ENCODE results near the genes ZNF106, TMEM62, CKMT1B and WDR76.

- PRO-cap: no peak
Measured at GRCh38 chr15:42364905-42365147, 5.5 kb downstream of the CAPN3 start.

DNA sequence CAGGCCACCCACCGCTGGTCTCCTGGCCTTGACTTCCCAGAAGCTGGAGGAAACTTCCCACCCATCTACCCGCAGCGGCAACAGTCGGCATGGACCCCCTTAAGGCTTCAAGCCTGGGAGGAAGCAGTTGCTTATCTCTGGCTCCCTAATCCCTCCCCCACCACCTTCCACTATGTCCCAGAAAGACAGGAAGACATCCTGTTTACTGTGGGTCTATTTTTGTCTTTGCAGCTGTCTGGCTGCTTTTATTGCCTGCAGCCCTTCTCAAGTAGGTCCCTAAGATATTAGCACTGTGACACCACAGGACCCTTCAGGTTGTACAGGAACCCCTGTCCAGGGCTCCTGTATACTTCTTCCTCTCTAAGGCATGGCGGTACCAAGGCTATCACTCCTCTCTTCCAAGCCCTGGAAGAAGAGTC, 27.0 kb downstream of the CAPN3 start:
- PRO-cap: no peak

- PRO-cap: unidirectional peak, minus-strand start at chr15:42490827; bidirectional peak, plus-strand start at chr15:42491252, minus-strand start at chr15:42491123
Measured at GRCh38 chr15:42490190-42491372, at the start of gene ZNF106. Gene ZNF106 (minus strand): TSS chr15:42491141.

DNA sequence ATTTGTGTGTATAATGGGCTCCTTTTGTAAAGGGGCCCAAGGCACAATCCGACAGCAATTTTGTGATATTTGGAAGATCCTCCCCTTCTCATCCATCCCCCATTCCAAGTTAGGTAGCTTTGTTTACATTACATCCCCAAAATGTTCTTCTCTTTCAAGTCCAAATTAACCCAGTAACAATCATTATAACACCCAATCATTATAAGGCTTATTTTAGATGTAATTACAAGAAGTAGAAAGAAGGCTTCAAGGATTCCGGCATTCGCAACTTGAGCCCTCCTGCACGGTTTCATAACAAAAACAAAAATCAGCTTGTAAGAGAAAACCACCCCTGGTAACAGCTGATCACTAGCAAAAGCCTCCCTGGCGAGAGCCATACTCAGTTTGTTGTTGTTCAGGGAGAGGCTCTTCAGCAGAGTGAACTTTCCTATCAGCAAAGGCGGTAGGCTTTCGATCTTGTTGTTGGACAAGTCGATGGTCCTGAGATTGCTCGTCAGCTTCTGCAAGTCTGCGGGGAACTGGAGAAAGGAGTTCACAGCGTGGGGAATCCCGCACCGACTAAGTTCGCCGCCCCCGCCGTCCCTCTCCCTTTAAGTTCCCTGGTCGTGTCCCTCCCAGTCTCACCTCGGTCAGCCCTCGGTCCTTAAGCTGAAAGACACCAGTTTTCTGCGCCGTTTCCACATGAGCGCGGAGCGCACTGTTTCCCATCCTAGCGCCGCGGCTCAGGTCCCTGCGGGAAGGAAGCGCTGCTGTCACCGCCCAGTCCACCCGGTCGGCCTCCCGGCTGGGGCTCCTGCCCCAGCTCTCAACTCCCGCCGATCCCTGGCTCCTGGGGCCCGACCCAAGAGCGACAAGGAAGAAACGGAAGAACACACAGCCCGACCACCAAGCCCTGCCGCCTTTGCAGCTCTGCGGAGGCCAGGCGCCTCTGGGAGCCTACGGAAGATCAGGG, 590 bp downstream of the LRRC57 start:
- PRO-cap: unidirectional peak, plus-strand start at position 376 of the sequence; bidirectional peak, plus-strand start at position 661 of the sequence, minus-strand start at position 638 of the sequence

GRCh38 chr15:42686059-42686646, 50.8 kb downstream of the CDAN1 start:
- PRO-cap: no peak

DNA sequence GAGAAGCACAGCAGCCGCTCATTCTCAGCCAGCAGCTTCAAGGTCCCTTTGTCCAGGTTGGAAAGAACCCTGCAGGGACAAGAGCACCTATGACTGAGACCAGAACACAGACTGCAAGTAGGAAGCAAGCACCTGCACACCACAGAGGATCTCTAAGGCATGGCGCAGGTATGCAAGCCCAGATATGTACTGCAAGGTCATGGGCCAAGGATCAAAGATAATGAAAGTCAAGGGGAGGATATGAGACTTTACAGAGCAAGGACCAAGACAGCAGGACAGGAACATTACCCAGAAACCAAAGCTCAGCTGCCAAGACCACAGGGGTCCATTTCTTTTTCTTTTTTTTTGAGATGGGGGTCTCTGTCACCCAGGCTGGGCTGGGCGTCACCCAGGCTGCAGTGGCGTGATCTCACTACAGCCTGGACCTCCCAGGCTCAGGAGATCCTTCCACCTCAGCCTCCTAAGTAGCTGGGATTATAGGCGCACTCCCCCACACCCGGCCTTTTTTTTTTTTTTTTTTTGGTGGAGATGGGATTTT, 2.6 kb downstream of the CDAN1 start:
- PRO-cap: no peak

DNA sequence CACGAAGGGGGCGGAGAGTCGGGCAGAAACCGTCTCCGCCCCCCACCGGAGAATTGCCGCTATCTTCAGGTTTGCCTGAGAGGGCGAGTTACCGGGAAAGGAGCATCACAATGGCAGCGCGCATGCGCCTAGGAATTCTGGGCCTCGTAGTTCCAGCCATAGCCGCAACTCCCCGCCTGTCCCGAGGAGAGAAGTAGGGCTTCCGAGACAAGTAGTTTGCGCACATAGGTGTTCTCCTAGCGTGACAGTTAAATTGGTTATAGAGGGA, 296 bp upstream of the TTBK2 start:
- PRO-cap: bidirectional peak, plus-strand start at position 86 of the sequence, minus-strand start outside the sequence

DNA sequence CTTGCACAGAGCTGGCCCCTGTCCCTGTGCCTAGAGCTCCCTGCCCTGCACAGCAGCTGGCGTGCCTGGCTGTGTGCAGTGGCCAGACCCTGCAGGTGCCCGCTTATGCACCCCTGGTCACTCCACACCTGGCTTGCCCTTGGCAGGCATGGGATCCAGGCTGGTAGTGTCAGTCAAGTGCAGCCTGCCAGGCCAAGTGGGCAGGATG, 88.6 kb upstream of the TTBK2 start:
- PRO-cap: no peak

DNA sequence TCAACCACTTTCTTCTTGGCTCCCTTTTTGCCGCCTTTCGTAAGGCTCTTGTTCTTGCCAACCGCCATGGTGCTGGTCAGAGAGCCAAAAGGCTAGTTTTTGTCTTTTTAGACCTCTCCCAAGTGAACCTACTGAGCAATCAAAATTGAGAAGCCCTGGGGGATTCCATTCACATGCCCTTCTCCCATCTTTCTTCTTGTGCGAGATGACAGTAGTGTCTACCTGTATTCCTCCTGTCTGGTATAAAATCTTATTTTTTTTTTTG, 10.5 kb upstream of the UBR1 start:
- PRO-cap: no peak

GRCh38 chr15:43133285-43134058, at the start of gene TMEM62:
Gene TMEM62 (plus strand): TSS chr15:43133586.
- PRO-cap: bidirectional peak, plus-strand start at chr15:43133586, minus-strand start at chr15:43133523; bidirectional peak, plus-strand start at chr15:43133721, minus-strand start at chr15:43133697; bidirectional peak, plus-strand start at chr15:43133981, minus-strand start at chr15:43133971

DNA sequence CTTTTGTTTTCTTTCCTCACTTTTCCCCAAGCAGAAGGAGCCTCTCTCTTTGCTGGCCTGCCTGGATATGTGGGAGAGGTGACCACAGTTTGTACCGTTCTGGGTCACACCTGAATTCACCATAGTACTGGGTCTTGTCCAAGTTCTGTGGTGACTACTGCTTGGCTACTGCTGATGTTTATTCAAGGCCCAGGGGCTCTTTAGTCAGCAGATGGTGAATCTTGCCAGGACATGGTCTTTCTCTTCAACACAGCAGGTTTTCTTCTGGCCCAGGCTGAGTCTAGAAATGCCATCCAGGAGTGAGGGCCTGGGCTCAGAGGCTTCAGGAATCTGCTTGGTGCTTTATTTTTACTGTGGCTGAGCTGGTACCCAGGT, 17.0 kb upstream of the CCNDBP1 start:
- PRO-cap: no peak

DNA sequence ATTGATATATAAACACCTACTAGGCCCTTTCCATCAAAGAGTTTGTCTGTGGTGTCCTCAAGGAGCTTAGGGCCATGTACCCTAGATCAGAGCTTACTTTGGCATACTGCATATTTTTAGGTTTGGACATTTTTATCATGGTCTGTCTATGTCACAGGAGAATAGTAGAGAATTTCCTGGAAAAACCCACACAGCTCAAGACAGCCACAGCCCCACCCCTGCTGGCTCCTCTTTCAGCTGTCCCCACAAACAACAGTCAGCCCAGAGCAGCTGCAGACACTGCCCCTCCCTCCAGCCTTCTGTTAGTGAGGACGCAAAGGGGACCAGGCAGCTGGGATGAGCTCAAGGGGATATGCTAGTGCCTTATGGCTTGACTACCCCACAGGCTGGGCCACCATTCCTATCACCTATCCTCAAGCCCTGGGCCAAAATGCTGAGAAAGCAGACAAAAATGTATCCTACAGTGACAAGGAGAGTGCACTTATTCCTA, 3.2 kb upstream of the MAP1A start:
- PRO-cap: no peak

GRCh38 chr15:43523829-43524651, 6.6 kb downstream of the MAP1A start:
- PRO-cap: no peak

DNA sequence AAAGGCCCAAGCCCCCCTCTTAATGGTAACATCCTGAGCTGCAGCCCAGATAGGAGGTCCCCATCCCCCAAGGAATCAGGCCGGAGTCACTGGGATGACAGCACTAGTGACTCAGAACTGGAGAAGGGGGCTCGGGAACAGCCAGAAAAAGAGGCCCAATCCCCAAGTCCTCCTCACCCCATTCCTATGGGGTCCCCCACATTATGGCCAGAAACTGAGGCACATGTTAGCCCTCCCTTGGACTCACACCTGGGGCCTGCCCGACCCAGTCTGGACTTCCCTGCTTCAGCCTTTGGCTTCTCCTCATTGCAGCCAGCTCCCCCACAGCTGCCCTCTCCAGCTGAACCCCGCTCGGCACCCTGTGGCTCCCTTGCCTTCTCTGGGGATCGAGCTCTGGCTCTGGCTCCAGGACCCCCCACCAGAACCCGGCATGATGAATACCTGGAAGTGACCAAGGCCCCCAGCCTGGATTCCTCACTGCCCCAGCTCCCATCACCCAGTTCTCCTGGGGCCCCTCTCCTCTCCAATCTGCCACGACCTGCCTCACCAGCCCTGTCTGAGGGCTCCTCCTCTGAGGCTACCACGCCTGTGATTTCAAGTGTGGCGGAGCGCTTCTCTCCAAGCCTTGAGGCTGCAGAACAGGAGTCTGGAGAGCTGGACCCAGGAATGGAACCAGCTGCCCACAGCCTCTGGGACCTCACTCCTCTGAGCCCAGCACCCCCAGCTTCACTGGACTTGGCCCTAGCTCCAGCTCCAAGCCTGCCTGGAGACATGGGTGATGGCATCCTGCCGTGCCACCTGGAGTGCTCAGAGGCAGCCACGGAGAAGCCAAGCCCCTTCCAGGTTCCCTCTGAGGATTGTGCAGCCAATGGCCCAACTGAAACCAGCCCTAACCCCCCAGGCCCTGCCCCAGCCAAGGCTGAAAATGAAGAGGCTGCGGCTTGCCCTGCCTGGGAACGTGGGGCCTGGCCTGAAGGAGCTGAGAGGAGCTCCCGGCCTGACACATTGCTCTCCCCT, 10.6 kb downstream of the MAP1A start:
- PRO-cap: no peak

- PRO-cap: no peak
Measured at GRCh38 chr15:43592688-43593432, 967 bp upstream of the CKMT1B start.

- PRO-cap: no peak
Measured at GRCh38 chr15:43593796-43594298, at the start of gene CKMT1B. Gene CKMT1B (plus strand): TSS chr15:43594027.

DNA sequence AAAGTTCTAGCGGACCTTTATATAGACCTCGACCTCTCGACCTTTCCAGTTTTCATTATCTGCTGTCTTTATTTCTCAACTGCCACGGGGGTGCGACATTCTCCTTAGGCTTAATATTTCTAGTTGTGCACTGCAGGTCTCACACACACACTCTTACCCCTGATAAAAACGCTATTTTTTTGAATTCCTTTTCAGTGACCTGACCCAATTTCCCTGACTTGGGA, 5.6 kb upstream of the CKMT1A start:
- PRO-cap: no peak

- PRO-cap: no peak
Measured at GRCh38 chr15:43773867-43775131, 2.5 kb downstream of the ELL3 start.

- PRO-cap: no peak
Measured at GRCh38 chr15:43800058-43800183, 99 bp downstream of the SERINC4 start.

- PRO-cap: bidirectional peak, plus-strand start at chr15:43827035, minus-strand start at chr15:43826907
Measured at GRCh38 chr15:43826782-43827277, at the start of gene WDR76. Gene WDR76 (plus strand): TSS chr15:43827002.